Left ventricle myocardium (tissue), 1 donor: ENCODE results near the genes NDUFV2 and ANKRD12.

- PRO-cap = no peak
Measured at GRCh38 chr18:9092645-9093310, 9.7 kb upstream of the NDUFV2 start.

DNA sequence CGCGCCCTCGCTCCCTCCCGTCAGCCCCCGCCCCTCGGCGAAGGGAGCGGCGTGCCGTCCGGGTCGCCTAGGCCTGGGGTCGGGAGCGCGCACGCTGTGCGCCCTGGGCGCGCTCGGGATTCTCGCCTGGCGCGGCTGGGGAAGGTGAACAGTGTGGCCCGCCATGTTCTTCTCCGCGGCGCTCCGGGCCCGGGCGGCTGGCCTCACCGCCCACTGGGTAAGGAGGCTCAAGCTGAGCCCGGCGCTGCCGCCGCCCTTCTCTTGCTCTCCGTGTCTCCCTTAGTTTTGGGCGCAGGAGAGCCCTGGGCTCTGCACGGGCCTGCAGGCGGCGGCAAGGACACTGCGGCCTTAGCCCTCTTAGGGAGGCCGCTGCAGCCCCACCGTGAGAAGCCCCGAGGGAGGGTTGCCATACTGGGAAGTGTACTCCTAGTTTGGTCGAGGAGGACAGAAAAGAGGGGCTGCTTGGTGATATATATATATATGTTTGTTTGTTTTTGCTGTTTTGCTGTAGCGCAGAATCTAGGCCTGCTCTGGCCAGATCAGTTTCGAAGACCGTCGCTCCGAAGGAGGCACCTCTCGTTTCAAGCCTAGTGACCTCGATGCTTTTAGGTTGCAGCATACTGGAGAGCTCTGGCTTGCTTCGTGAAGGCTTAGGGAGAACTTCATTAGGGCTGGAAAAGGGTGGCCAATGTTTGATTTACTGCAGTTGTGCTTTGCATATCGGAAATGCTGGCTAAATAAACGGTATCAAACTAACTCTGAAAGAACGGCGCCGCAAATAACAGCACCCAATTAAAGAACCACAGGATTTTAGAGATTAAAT, at the start of gene NDUFV2:
TSS of gene NDUFV2 (plus strand) at position 119 of the 823 bp plus-strand sequence.
- PRO-cap = bidirectional peak, plus-strand start at position 97 of the sequence, minus-strand start outside the sequence

- PRO-cap = unidirectional peak, minus-strand start at chr18:9126511
Measured at GRCh38 chr18:9126370-9126695, 10.2 kb upstream of the ANKRD12 start.

- PRO-cap = bidirectional peak, plus-strand start at chr18:9136794, minus-strand start at chr18:9136491
Measured at GRCh38 chr18:9135524-9136700, 669 bp upstream of the ANKRD12 start.

DNA sequence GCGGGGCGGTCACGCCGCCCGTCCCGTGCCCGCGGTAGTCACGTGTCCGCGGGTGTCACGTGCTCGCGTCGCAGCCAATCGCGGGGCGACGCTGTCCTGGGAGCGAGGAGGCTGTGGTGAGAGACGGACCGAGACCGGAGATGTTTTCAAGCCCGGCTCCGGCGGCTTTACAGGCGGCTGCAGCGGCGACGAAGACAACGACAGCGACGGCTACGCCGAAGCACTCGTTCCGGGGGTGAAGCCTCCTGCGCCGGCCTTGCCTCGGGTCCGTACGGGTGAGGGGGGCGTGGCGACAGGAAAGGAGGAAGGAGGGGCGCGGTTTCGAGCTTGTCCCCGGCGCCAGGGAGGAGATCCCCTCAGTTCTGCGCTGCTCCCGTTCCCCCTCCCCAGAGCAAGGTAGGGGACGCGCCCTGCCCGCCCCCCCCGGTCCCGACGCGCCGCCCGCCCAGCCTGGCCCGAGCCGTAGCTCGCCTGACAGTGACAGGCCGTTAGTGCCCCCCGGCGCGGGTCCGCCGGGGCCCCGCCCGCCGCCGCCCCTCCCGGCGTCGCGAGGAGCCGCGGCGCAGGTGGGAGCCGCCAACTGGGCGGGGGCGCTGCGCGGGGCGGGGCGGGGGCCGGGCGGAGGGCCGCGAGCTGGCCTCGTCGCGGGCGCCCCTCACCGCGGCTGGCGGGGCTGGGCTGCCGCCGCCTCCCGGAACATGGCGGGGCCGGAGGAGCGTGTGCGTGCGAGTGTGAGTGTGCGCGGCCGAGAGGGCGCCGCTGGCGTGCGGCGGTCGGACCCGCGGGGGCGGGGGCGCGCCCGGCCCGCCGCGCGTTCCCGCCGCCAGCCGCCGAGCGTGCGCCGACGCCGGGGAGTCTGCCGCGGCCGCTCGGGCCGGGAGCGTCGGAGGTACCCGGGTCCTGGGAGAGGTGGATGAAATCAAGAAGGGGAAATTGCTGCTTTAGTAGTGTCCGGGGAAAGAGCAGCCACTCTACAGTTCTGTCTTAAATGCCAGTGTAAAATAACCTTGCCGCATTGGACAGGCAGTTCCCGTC, at the start of gene ANKRD12:
TSS of gene ANKRD12 (plus strand) at position 81 of the 1,035 bp plus-strand sequence.
- PRO-cap = bidirectional peak, plus-strand start at position 94 of the sequence, minus-strand start outside the sequence; bidirectional peak, plus-strand start at position 359 of the sequence, minus-strand start at position 364 of the sequence; bidirectional peak, plus-strand start at position 426 of the sequence, minus-strand start at position 479 of the sequence; bidirectional peak, plus-strand start at position 826 of the sequence, minus-strand start at position 693 of the sequence

GRCh38 chr18:9189593-9190403, 53.2 kb downstream of the ANKRD12 start:
- PRO-cap = no peak

GRCh38 chr18:9254484-9255065, 80.0 kb upstream of the TWSG1 start:
- PRO-cap = no peak

DNA sequence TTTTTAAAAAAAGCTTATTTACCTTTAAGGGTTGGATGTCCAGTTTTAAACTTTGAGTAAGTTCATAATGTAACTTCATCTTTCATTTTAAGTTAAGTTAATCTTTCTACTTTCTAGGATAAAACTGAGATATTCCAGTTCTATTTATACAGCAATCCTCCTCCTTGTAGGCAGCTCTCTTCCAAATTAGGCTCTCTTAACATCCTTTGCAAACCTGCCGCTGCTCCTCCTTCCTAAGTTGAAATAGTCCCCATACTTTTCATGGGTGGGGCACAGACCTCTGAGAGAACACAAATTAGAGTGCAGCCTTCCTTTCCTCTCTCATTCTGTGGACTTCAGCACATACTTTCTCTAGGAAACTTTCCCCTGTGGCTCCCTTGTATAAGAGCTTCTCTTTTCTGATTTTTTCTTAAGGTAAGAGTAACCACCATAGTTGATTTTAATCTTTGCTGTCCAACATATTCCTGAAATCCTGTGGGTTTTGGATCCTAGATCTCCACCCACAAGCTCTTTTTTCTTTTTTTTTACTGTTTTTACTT, 28.3 kb downstream of the TWSG1 start:
- PRO-cap = no peak

DNA sequence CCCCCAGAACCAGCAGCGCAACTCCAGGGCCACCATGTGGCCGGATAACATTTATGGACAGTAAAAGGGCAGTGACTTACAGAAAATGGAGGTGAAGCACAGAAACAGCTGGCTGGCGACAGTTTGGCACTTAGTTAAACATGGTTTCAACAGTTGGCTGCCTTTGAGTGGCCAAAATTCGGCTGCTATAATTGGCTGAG, 24.7 kb upstream of the RAB31 start:
- PRO-cap = no peak

DNA sequence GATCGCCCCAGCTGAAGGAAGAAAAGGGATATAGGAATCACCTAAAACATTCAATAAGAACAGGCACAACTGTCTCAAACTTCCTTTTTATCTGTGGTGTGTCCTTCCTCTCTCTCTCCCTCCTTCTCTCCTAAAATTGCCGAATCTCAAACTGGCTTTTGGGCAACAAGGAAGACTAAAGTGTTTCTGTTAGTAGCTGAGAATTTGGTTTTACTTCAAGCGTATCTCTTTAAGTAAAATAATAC, 23.6 kb upstream of the RAB31 start:
- PRO-cap = no peak

GRCh38 chr18:9688277-9688714, 19.8 kb upstream of the RAB31 start:
- PRO-cap = no peak

DNA sequence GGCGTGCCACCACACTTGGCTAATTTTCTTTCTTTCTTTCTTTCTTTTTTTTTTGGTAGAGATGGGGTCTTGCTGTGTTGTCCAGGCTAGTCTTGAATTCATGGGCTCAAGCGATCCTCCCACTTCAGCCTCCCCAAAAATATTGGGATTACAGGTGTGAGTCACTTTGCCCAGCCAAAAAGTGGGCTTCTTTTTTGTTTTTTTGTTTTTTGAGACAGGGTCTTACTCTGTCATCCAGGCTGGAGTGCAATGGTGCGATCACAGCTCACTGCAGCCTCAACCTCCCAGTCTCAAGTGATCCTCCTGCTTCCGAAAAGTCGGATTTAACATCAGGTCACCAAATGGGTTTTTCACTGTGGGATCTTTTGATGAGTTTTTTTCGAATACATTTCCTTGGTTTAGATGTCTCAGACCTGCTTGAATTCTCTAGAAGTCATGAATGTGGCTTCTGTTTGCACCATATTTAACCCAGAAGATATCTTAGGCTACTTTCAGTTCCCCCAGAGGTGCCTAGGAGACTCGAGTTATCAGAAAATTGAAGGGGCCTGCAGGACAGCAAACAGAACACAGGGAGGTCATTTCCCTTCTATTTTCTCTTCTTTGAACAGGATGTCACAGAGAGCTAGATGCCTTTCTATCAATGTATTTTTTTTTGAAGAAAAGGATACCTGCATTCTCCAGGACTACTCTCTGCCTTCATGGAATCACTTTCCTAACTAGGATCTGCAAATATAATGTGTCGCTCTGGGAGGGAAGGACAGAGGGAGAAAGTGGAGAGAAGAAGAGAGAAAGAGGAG, 9.0 kb downstream of the RAB31 start:
- PRO-cap = no peak

- PRO-cap = no peak
Measured at GRCh38 chr18:9720127-9721036, 12.3 kb downstream of the RAB31 start.

GRCh38 chr18:9738408-9738975, 30.4 kb downstream of the RAB31 start:
- PRO-cap = no peak

DNA sequence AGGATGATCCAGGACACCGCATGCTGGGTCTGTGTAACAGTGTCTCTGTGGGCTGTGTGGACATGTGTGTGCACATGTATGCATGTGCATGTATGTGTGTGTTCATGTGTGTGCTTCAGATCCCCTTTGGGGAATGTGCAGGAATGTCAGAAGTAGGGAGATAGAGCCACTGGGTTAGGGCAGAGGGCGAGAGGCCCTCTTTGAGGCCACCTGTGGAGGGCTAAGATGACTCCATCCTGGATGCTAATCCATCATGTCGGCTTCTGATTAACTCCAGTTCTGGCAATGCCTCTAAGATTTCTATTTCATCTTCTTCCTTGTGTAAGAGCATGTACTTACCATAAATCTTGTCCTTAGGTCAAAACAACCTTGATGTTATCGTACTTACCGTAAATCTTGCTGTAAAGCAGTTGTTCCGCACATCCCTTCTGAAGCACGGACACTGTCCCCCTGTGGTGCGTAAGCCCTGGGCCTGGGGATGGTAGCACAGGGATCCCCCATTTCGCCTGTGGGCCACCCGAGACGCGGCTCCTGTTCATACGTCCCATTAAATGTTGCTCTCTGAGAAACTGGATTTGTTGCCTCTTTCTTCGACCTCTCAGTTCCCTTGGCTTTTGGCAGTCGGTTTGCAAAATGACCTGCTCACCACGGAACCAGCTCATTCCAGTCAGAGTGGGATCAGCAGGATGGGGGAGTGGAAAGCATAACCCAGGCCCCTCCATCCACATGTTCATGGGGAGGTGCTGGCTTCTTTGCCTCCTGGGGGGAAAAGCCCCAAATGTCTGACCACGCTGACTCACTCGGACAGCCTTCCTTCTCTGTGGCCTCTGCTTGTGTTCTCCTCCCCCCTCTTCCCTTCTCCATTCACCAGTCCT, 49.7 kb downstream of the RAB31 start:
- PRO-cap = no peak

DNA sequence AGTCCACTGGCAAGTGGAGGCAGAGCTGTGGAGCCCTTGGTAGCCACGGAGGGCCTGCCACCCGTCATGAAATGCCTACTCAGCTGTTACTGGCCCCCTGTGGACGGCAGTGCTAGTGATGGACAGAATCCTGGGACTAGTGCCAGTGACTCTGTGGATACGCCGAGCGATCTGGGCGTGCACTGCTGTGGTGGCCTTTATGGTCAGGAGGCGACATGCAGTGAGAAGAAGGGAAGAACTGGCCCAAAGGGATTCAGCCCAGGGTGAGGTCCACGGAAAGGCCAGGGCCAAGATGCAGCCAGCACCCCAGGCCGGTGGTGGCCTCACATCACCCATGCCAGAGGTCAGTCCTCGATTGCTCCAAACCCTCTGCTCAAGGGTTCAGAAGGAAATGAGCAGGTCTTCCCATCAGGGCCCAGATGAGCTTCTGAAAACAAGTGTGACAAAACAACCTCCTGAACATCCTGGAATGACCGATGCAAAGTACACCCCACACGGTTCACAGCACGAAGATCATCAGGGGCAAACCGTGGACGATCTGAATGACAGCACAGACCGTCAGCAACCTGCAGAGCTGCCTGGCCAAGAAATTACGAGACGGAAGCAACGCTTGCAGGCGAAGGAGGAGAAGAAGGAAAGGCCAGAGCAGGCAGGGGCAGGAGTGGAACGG, 53.7 kb upstream of the TXNDC2 start:
- PRO-cap = no peak

- PRO-cap = no peak
Measured at GRCh38 chr18:9869692-9870340, 16.0 kb upstream of the TXNDC2 start.

GRCh38 chr18:9925281-9926213, 11.7 kb downstream of the VAPA start:
- PRO-cap = no peak

DNA sequence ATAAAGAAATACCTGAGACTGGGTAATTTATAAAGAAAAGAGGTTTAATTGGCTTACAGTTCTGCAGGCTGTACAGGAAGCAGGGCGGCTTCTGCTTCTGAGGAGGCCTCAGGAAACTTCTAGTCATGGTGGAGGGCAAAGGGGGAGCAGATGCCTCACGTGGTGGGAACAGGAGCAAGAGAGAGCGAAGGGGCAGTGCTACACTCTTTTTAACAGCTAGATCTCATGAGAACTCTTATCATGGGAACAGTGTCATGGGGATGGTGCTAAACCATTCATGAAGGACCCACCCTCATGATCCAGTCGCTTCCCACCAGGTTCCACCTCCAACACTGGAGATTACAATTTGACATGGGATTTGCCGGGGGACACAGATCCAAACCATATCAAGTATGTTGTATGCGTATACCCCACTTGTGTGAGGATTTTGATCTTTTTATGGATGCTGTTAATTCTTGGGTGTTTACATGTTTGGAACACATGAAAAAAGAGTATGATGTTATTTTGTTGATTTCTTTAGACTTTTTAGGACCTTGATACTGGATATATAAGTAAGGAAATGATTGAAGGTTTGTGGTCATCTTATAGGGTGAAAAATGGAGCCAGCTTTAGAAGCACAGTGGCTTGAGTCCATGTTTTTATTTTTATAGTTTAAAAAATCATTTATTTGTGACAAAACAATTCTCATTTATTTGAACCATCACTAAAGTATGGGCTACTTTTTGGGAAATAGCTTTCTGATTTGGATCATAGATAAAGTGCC, 28.9 kb downstream of the VAPA start:
- PRO-cap = no peak

- PRO-cap = no peak
Measured at GRCh38 chr18:9958282-9959249, 44.8 kb downstream of the VAPA start.